Measurements from ENCODE around the genes TIMP1, ZNF630, SPACA5B and SSX1.

DNA sequence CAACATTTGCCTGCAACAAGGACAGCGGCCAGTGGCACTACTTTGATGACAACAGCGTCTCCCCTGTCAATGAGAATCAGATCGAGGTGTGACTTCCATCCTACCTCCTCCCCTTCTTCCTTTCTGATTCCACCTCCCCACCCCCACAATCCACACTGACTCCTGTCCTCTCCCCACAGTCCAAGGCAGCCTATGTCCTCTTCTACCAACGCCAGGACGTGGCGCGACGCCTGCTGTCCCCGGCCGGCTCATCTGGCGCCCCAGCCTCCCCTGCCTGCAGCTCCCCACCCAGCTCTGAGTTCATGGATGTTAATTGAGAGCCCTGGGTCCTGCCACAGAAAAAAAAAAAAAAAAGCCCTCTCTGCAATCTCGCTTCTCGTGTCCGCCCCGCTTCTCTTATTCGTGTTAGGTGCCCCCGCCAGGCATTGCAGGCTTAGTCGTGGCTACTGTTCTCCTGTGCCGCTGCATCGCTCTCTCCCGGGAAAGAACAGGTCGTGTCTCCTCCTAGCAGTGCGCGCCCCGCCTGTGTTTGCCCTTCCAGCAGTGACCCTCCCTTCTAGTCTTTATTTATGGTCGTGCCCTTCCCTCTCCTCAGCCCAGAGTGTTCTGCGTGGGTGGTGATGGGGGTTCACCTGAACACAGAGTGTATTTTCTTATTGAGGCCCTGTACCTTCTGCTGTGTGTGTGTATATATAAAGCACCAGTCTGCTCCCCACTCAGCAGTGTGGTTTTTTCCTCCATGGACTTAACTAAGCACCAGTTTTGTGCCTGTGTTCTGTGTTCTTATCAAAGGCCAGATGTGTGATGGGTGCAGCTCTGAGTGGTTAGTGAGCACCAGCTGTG is 15.0 kb downstream of the USP11 start:
- PRO-cap: no peak
- RRBS, 2 experiments: no CpG with 5 or more reads among the region's 27 CpGs

DNA sequence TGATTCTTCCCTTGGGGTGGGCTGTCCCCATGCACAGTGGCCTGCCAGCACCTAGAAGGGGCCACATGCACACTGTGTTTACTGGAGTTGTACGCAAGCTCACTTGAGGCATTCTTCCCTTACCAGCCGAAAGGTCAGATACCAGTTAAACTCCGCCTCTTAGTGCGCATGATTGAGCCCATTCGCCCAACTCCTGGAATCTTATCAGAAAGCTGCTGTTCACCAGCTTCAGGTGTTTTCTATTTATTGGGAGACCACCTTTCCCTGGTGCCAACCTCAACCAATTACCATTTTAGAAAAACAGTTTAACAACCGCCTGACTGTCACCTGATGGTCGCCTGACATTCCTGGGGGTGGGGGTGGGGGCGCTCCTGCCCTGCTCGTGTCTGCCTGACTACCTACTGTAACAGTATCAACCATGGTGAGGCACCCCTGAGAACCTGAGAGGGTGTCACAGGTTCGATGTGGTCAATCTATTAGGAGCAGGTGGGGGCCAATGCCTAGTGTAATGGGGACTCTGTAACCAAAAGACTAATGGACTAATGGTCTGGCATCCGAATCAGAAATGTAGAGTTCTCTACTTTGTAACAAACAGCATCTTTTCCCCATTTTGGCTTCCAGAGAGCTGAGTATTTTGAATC is 58.4 kb upstream of the ZNF157 start:
- PRO-cap: no peak
- RRBS, 2 experiments: no CpG with 5 or more reads among the region's 11 CpGs

DNA sequence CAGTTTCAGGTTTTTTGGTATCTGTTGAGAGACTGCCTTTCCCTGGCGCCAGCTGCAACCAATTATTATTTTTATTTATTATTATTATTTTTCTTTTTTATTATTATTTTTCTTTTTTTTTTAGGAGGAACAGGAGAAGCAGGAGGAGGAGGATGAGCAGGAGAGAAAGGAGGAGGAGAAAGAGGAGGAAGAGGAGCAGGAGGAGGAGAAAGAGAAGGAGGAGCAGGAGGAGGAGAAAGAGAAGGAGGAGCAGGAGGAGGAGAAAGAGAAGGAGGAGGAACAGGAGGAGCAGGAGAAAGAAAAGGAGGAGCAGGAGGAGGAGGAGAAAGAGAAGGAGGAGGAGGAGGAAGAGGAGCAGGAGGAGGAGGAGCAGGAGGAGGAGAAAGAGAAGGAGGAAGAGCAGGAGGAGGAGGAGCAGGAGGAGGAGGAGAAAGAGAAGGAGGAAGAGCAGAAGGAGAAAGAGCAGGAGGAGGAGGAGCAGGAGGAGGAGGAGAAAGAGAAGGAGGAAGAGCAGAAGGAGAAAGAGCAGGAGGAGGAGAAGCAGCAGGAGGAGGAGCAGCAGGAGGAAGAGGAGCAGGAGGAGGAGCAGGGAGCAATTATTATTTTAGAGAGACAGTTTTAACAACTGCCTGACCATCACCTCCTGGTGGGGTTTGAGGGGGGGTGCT is 10.4 kb downstream of the ZNF157 start:
- PRO-cap: no peak
- RRBS, 2 experiments: no CpG with 5 or more reads among the region's 1 CpG

DNA sequence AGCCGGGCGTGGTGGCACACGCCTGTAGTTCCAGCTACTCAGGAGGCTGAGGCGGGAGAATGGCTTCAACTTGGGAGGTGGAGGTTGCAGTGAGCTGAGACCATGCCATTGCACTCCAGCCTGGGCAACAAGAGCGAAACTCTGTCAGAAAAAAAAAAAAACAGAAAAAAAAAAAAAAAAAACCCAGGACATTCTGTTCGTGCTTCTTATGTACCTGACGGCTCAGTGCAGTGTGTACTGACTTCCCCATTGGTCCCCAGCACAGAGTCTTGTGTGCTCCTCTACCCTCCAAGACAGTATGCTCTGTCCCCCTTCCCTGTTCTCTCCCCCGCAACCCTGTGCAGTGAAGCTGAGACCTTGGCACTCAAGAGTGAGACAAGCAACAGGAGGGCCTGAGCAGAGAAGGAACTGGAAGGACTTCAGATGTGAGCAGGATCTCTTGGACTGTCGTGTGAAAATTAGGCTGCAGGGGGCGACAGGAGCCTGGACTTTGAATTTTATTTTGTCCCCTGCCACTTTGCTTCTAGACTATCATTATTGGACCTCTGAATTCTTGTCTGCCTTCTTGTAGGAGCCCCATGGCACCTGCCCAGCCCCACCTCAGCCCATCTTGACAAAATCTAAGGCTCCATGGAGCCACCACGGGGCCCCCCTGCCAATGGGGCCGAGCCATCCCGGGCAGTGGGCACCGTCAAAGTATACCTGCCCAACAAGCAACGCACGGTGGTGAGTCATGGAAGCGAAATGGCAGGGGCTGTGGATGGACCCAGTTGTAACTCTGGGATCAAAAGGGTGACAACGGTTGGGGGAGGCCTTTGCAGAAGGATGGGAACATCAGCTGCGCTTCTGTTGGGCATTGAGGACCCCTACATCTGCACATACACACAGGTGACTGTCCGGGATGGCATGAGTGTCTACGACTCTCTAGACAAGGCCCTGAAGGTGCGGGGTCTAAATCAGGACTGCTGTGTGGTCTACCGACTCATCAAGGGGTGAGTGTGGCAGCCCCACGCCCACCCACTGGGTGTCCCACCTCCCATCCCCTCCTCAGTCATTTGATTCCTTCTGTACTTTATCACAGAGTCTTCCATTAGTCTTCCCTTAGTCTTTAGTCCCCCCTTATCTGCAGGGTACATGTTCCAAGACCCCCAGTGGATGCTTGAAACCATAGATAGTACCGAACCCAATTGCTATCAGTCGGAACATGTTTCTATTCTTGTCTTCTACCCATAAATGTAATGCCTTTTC is 1.8 kb downstream of the ARAF start:
- PRO-cap: no peak
- RRBS, 2 experiments: no CpG with 5 or more reads among the region's 26 CpGs

GRCh38 chrX:47571588-47572078 is 10.6 kb upstream of the TIMP1 start:
- PRO-cap: no peak
- RRBS, 2 experiments: no CpG with 5 or more reads among the region's 10 CpGs

- PRO-cap: bidirectional peak, plus-strand start at chrX:47582412, minus-strand start at chrX:47582318
- RRBS, 2 experiments: 2 to 26% methylated on average over 5 of the region's 28 CpGs
These were observed at the start of gene TIMP1 for GRCh38 chrX:47581903-47582730. TSS of gene TIMP1 (plus strand) at chrX:47582436.

GRCh38 chrX:47649175-47649738 is 1.1 kb downstream of the ELK1 start:
- PRO-cap: no peak
- RRBS, 2 experiments: no CpG with 5 or more reads among the region's 13 CpGs

- PRO-cap: bidirectional peak, plus-strand start at chrX:48071209, minus-strand start at chrX:48071251; bidirectional peak, plus-strand start at chrX:48071447, minus-strand start at chrX:48071472; bidirectional peak, plus-strand start at chrX:48071983, minus-strand start at chrX:48071916
- RRBS, 2 experiments: 27% methylated on average over 16 of the region's 55 CpGs
These were observed at the start of gene ZNF630 for GRCh38 chrX:48070864-48072208. TSS of gene ZNF630 (minus strand) at chrX:48071640.

GRCh38 chrX:48085944-48086755 is 14.7 kb upstream of the ZNF630 start:
- PRO-cap: no peak
- RRBS, 2 experiments: no CpG with 5 or more reads among the region's 3 CpGs

DNA sequence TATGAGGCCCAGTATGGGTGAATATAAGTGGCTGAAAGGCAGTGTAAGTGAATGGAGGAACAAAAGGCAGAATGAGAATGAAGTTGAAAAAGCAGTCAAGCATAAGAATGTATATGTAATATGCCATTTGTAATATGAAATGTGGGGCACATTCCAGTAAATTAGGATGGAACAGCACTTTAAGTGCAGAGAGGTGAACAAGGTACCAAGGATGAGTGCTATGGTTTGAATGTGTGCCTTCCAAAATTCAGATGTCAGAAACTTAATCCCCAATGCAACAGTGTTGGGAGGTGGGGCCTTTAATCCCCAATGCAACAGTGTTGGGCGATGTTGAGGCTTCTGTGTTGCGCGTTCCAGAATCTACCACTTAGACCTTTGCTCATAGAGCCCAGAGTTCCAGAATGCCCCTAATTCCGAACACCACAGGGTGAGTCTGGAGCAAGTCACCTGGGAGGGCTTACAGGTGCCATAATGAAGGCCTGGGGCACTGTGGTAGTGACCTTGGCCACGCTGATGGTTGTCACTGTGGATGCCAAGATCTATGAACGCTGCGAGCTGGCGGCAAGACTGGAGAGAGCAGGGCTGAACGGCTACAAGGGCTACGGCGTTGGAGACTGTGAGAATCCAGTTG is at the start of gene SPACA5B:
TSS of gene SPACA5B (plus strand) at position 410 of the 631 bp plus-strand sequence.
- PRO-cap: no peak
- RRBS, 2 experiments: no CpG with 5 or more reads among the region's 11 CpGs

DNA sequence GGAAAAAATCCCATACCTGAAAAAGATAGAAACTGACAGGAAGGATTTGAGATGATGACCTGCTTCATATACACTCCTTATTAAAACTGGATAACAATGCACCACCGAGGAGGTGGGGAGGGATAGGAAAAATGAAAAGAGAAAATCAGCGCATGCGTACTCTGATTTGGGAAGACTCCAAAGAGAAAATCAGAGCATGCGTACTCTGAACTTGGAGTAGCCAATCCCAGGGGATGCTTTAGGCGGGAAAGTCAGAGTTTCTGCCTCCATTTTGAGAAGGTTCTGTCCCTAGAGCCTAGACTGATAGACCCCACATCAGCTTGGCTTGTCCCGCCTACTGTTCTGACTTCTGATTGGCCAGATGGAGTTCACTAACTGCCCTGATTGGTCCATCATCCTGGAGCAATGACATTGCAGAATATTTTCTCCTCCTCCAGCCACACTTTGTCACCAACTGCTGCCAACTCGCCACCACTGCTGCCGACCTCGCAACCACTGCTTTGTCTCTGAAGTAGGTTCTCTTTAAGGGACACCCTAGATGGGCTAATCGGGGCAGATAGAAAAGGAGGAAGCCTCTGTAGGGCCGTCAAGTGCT is at the start of gene SSX1:
TSS of gene SSX1 (plus strand) at position 471 of the 595 bp plus-strand sequence.
- PRO-cap: no peak
- RRBS, 2 experiments: no CpG with 5 or more reads among the region's 11 CpGs

- PRO-cap: no peak
- RRBS, 2 experiments: no CpG with 5 or more reads among the region's 11 CpGs
These were observed 2.6 kb upstream of the SLC38A5 start for GRCh38 chrX:48472564-48473177.

GRCh38 chrX:48521263-48521762 is 295 bp upstream of the EBP start:
- PRO-cap: bidirectional peak, plus-strand start at chrX:48521387, minus-strand start at chrX:48521412; bidirectional peak, plus-strand start at chrX:48521808, minus-strand start at chrX:48521579
- RRBS, 2 experiments: no CpG with 5 or more reads among the region's 24 CpGs

DNA sequence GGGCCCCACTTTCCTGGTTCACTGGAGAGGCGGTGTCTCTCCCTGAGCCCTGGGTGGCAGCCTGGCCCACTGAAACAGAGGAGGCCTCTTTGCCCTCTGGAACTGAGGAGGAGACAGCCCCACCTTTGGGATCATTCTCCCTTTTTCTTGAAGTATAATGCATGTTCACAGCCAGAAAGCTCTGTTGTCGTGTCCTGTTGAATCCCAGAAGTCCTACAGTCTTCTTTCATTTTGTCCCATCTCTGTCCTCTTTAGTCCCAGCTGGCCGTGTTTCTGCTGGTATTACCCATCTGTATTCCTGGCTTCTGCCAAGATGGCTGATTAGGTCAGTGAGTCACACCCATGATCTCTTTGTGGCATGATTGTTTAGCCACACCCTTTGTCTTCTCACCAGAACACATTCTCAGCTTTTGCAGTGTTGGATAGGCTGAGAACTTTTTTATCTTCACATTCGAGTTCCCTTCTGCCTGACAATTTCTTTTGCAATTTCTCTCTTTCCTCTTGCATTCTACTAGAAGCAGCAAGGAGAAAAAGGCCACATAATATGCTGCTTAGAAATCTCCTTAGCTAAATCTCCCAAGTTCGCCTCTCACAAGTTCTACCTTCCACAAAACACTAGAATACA is 7.9 kb upstream of the TBC1D25 start:
- PRO-cap: no peak
- RRBS, 2 experiments: no CpG with 5 or more reads among the region's 5 CpGs

- PRO-cap: no peak
- RRBS, 2 experiments: no CpG with 5 or more reads among the region's 5 CpGs
These were observed 28.4 kb downstream of the WDR13 start for GRCh38 chrX:48625747-48625967.

DNA sequence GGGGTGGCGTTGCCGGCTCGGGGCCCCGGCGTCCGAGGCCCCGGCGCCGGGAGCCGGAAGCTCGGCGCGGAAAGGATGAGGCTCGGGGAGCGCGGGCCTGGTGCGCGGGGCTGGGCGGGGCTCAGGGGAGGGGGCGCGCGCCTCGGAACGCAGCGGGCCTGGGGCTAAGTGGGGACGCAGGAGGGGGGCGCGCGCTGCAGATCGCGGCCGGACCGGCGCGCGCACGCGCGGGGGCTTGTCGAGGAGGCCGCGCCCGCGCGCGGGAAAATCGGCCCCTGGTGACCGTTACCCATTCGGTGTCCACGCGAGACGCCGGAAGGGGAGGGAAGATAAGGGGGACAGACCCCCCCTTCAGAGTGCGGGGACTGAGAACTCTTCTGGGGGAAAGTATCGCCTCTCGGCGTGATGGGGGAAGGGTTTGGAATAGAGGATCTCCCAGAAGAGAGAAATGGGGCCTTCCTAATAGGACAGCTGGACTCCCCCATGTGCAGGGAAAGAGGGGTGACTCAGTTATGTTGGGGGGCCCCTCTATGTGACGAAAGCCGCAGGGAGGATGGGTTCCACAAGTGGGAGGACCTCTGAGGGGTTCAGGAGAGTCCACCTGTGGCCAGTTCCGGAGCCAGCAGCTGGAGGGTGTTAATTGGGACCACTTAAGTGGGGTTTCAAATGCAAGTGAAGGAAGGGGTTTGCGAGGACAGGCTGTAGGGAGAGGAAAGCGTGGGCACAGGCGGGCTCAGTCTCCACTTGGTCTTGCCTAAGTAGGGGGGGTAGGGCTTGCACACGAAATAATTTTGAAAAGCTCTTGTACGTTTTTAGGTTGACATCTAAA is 538 bp downstream of the SUV39H1 start:
- PRO-cap: bidirectional peak, plus-strand start at position 354 of the sequence, minus-strand start at position 304 of the sequence
- RRBS, 2 experiments: 7 to 31% methylated on average over 14 of the region's 65 CpGs

- PRO-cap: no peak
- RRBS, 2 experiments: no CpG with 5 or more reads among the region's 14 CpGs
These were observed 11.1 kb downstream of the SUV39H1 start for GRCh38 chrX:48707338-48708294.

DNA sequence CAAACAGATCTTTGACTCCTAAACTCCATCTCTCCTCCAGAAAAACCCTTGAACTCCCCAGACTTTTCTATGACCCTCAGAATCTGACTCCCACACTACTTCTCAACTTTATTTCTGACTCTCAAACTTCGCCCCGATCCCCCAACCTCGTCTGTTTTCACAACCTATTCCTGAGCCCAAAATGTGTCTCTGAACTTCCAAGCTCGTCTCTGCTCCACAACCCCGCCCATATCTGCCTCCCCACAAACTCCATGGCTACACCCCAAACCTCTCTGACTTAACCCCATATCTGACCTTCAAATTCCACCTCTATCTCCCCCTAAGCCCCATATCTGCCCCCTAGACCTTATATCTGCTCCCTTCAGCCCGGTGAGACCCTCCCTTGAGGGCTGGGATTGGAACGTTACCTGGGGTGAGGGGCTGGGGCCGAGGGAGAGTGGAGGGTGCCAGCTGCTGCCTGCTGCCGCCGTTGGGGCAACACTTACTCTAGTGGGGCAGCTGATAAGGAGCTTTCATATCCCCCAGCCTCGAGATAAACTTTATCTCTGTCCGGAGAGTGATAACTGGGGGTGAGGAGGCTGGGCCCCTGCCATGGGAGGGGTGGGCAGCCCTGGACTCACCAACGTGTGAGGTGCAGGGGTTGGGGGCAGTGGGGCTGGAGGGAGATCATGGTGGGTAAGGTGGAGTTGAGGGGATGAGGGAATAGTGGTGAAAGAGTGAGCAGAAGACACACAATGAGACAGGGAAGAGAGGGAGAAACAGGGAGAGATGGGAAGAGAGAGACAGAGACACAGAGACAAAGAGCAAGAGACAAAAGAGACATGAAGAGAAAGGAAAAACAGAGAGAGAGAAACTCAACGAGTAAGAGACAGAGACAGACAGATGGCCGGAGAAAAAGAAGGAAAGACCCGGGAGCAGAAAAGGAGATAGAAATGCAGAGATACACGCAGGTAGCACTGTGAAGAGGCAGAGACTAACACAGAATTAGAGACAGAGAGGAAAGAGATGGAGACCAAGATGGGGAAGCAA is 1.4 kb downstream of the GATA1 start:
- PRO-cap: no peak
- RRBS, 2 experiments: no CpG with 5 or more reads among the region's 17 CpGs

GRCh38 chrX:48900980-48901513 is 3.3 kb downstream of the PQBP1 start:
- PRO-cap: no peak
- RRBS, 2 experiments: no CpG with 5 or more reads among the region's 9 CpGs

DNA sequence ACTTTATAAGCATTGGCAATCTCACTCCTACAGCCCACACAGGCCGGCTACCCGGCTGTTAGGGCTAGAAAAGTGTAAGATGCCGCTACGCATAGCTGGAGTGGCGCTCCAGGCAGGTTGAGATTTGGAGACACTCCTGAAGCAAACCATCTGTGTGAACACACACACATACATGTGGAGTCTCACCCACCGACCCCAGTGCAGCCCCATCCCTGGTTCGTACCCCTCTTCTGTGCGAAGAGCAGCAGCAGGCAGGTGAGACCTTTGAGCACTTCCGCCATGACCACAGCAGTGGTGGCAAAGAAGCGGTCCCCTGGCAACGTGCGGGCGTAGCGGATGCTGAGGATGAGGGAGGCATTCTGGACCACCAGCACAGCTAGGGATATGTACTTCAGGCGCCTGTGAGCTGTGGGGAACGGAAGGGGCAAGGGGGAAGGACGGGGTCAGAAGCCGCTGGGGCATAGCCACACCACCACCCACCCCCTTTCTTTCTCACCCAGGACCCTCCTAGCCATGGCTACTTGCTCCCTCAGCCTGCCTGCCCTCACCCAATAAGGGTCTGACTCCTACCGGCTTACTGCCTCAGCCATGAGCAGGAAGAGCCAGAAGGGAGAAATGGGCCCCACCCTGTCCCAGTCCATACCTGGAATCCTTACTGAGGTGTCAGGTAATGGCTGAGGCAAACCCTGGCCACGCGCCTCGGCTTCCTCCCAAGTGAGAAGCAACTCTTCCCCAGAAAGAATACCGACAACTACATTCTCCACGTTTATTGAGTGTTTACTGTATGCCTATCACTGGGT is 1.7 kb downstream of the SLC35A2 start:
- PRO-cap: no peak
- RRBS, 2 experiments: no CpG with 5 or more reads among the region's 24 CpGs

All from HEK293 (cell line).